ENCODE data around the genes KIAA1210, RHOXF2B, TMEM255A and ATP1B4.

GRCh38 chrX:115933930-115935153 is 236.2 kb upstream of the AGTR2 start:
- PRO-cap, result no peak
- RAMPAGE, long total RNA, result no peak

- PRO-cap, result no peak
- RAMPAGE, long total RNA, result no peak
Measured at GRCh38 chrX:117985235-117985795, 131.3 kb downstream of the KLHL13 start.

GRCh38 chrX:118392571-118393170 is 46.8 kb downstream of the WDR44 start:
- PRO-cap, result no peak
- RAMPAGE, long total RNA, result no peak

- PRO-cap, result no peak
- RAMPAGE, long total RNA, result no peak
Measured at GRCh38 chrX:118726438-118726642, 1.1 kb upstream of the IL13RA1 start.

DNA sequence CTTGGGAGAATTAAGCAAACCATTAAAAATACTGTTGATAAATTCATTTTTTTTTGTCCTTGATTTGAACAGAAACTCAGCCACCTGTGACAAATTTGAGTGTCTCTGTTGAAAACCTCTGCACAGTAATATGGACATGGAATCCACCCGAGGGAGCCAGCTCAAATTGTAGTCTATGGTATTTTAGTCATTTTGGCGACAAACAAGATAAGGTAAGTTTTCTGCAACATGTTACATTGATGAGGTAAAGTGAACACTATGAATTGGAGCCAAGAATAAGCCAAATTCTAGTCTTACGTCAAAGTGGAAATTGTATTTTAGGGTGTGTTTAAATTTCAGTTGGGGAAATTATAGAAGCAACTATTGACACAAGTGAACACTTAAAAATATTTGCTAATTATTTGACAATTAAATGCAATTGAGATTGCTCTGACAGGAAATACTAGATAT is 13.6 kb downstream of the IL13RA1 start:
- PRO-cap, result no peak
- RAMPAGE, long total RNA, result no peak

GRCh38 chrX:118751968-118753009 is 24.9 kb downstream of the IL13RA1 start:
- PRO-cap, result no peak
- RAMPAGE, long total RNA, result no peak

- PRO-cap, result no peak
- RAMPAGE, long total RNA, result no peak
Measured at GRCh38 chrX:118768319-118768938, 41.0 kb downstream of the IL13RA1 start.

GRCh38 chrX:118773497-118774082 is 46.2 kb downstream of the IL13RA1 start:
- PRO-cap, result no peak
- RAMPAGE, long total RNA, result no peak

DNA sequence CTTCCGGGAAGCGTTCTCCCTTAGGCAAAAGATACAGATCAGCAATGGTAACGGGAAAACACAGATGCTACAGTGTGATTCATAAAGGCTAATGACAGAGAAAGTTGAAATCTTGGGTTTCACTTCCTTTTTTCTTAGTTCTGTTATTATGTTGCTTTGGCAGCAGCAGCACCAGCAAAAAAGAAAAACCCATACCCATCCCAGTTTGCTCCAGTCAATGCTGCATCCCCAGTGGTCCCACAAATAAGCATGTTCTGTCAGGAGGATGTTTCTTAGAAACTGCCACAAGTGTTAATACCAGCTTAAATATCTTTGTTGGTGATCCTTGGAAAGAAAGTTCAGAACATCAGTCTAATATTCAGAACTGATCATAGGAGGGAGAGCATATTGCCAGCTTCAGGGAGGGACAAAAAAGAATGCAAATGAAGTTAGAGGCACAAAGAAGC is 41.2 kb downstream of the LONRF3 start:
- PRO-cap, result no peak
- RAMPAGE, long total RNA, result no peak

GRCh38 chrX:119127724-119128067 is at the start of gene KIAA1210:
Gene KIAA1210 (minus strand): TSS chrX:119127812.
- PRO-cap, result no peak
- RAMPAGE, long total RNA, result no peak

DNA sequence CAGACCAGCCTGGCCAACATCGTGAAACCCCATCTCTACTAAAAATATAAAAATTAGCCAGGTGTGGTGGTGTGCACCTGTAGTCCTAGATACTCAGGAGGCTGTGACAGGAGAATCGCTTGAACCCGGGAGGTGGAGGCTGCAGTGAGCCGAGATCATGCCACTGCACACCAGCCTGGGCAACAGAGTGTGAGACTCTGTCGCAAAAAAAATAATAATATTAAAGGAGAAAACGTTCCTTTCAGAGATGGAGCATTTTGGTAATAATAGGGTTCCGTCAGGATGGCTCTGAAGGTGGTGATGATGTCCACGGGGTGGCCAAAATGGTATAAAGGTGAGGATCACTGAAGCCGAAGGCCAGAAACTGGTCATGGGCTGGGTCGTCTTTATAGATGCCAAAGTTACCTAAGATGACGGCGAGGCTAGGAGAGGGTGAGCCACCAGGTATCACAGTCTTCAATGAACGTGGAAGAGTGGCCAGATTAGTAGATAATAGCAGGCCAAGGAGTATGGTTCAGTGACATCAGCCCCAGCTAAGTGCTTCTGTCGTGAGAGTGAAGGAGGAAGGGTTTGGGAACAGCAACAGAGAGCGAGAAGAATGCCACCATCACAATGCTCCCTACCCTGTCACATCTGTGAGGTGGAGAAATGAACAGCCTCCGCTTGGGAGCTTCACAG is 17.1 kb upstream of the SLC25A5 start:
- PRO-cap, result no peak
- RAMPAGE, long total RNA, result no peak

GRCh38 chrX:119470550-119471408 is 2.5 kb downstream of the SLC25A5 start:
- PRO-cap, result no peak
- RAMPAGE, long total RNA, result no peak

GRCh38 chrX:119647898-119648615 is 44.9 kb downstream of the SEPTIN6 start:
- PRO-cap, result no peak
- RAMPAGE, long total RNA, result no peak

- PRO-cap, result no peak
- RAMPAGE, long total RNA, result no peak
Measured at GRCh38 chrX:119676608-119677056, 16.3 kb downstream of the SEPTIN6 start.

GRCh38 chrX:119681950-119682979 is 10.7 kb downstream of the SEPTIN6 start:
- PRO-cap, result no peak
- RAMPAGE, long total RNA, result no peak

GRCh38 chrX:120077589-120077880 is at the start of gene RHOXF2B:
Gene RHOXF2B (minus strand): TSS chrX:120077690.
- PRO-cap, result no peak
- RAMPAGE, long total RNA, result no peak

- PRO-cap, result no peak
- RAMPAGE, long total RNA, result no peak
Measured at GRCh38 chrX:120140473-120140784, 18.0 kb upstream of the RHOXF2 start.

- PRO-cap, result no peak
- RAMPAGE, long total RNA, result no peak
Measured at GRCh38 chrX:120244480-120245545, 5.8 kb upstream of the ZBTB33 start.

- PRO-cap, result no peak
- RAMPAGE, long total RNA, result no peak
Measured at GRCh38 chrX:120310980-120311803, at the start of gene TMEM255A. Gene TMEM255A (minus strand): TSS chrX:120311461.

GRCh38 chrX:120361736-120362172 is at the start of gene ATP1B4:
Gene ATP1B4 (plus strand): TSS chrX:120362089.
- PRO-cap, result no peak
- RAMPAGE, long total RNA, result no peak

All from spinal cord (tissue), 3 donors.